Aortic smooth muscle cell (primary cell): ENCODE measurements around the gene PLOD2.

DNA sequence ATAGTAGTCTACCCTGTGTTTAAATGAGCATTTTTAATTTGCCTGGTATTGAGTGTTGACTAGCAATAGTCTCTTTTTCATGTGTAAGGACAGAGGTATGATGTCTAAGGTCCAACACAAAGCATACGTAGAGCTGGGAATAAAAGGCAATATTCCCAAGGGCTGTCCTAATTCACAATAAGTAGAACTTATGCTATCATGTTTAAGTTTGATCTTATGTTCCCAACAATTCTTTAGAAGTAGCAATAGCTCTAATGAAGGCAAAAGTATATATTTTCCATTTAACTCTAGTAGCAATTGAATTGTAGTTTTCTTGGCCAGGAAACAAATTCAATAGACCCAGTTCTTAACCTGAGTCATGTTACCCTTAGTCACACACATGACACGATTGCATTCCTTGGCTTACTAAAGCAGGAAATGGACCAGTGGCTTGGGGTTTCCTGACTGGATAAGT lies 324.0 kb downstream of the CHST2 start:
- RRBS: no CpG with 5 or more reads among the region's 2 CpGs

DNA sequence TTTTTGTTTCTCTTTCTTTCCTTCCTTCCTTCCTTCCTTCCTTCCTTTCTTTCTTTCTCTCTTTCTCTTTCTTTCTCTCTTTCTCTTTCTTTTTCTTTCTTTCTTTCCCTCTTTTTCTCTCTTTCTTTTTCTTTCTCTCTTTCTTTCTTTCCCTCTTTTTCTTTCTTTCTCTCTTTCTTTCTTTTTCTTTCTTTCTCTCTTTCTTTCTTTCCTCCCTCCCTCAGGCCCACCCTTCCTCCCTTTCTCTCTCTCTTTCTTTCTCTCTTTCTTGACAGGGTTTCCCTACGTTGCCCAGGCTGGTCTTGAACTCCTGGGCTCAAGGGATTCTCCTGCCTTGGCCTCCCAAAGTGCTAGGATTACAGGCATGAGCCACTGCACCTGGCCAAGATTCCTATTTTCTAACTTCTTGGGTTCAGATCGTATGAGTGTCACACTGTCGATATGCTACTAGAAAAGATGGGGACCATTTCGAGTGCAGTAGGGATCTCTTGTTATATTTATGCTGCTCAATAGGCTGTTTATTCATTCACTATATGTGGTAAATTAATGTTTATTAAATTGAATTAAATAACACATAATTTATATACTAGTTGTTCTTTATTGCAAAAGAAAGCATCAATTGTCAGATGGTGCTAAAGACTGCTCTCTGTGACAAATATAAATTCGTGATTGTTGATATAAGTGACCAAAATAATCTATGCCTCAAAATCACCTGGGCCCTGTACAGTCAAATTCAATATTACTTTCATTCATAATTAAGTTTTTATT lies 83.1 kb downstream of the SLC9A9 start:
- RRBS: no CpG with 5 or more reads among the region's 5 CpGs

- RRBS: 2% methylated on average over 13 of the region's 55 CpGs
These were observed 682 bp upstream of the DIPK2A start for GRCh38 chr3:143970691-143971591.

DNA sequence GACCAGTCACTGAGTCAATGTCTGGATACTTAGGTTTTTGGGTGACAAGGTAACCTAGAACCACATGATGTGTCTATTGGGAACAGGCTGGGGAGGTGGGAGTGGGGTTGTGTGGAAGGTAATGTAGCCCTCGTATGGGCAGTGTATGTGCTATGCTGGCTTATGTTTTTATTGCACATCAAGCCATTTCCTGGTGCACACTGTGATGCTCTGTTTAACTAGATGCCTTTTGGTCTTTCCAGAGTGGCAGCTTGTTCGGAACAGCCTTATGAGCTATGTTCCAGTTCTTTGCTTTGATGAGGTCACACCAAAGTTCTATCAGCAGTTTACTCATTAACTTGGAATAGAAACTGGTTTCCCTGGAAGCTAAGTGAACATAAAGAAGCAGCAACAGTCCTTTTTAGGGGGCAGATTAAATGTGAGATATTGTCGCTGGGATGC lies 133.9 kb downstream of the DIPK2A start:
- RRBS: no CpG with 5 or more reads among the region's 3 CpGs

GRCh38 chr3:144909580-144909813 lies 937.9 kb downstream of the DIPK2A start:
- RRBS: no CpG with 5 or more reads among the region's 1 CpG

GRCh38 chr3:146160839-146161716 lies at the start of gene PLOD2:
PLOD2 (minus strand) TSS chr3:146161184.
- RRBS: 2% methylated on average over 32 of the region's 87 CpGs

DNA sequence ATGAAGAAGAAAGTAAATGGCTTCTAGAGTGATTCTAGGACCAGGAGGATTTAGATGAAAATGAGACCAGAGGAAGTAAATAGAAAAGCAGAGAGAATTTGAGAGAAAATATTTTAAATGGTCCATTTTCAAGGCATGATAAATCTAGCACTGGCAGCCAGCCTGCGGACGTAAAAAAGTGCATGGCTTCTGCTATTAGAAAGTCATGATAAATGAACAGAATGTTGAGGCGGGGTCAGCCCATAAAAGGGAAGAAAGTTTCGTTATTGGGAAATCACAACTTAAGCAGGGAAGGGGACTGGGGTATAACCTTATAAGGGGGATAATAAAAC lies 88.3 kb upstream of the PLSCR4 start:
- RRBS: no CpG with 5 or more reads among the region's 4 CpGs

- RRBS: no CpG with 5 or more reads among the region's 21 CpGs
These were observed 35.2 kb downstream of the ZIC4 start for GRCh38 chr3:147370895-147371832.

DNA sequence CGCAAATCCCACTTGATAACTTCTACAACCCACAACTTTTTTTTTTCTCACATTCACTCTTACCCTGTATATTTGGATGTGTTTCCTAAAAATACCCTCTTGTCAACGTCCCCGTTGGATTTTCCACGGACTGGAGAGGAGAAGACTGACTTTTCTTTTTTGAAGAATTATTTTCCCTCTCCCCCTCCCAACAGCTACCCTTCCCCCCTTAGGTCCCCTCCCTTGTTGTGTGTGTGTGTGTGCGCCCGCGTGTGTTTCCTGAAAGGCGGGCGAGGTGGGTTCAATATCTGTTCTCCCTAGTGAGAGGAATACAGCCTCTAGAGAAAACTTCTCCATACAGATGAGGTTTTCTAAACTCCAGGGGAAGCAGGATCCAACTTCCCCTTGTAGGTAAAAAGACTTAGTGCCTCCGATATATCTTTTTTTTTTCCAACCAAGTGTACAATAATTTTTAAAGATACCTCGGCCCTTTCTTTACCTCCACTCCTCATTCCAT lies 335 bp upstream of the ZIC4 start:
- RRBS: no CpG with 5 or more reads among the region's 11 CpGs

GRCh38 chr3:148079167-148079597 lies 618.5 kb upstream of the AGTR1 start:
- RRBS: no CpG with 5 or more reads among the region's 3 CpGs

- RRBS: no CpG with 5 or more reads among the region's 3 CpGs
These were observed 96.8 kb upstream of the AGTR1 start for GRCh38 chr3:148600834-148601432.

DNA sequence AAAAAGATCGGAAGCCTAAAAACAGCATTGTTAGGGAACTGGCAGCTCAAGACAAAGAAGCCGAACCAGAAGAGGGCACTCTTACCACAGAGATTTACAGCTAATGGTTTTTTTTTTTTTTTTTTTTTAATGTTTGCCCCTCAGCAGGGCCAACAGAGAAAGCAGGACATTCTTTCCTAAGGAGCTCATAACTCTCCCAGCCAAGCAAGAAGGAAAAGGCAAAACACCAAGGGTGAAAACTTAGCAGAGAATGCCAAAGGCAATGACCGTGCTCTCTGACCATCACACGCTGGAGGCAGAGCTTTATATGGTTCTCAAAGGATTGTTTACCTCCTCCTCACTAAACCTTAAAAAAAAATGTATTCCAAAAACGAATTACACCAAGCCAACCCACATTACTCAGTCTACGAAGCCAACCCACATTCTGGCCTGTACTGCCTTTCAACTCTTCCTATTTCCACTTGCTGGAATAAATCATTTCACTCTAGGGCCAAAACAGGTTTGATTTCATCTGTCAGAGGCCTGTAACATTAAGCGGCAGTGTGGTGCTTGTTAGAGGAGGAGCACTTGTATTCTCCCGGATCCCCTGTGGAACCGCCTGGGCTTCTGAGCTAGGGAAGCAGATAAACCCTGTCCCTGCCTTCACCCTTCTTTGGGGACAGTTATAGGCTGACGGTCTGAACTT lies 35.6 kb upstream of the GYG1 start:
- RRBS: no CpG with 5 or more reads among the region's 10 CpGs

DNA sequence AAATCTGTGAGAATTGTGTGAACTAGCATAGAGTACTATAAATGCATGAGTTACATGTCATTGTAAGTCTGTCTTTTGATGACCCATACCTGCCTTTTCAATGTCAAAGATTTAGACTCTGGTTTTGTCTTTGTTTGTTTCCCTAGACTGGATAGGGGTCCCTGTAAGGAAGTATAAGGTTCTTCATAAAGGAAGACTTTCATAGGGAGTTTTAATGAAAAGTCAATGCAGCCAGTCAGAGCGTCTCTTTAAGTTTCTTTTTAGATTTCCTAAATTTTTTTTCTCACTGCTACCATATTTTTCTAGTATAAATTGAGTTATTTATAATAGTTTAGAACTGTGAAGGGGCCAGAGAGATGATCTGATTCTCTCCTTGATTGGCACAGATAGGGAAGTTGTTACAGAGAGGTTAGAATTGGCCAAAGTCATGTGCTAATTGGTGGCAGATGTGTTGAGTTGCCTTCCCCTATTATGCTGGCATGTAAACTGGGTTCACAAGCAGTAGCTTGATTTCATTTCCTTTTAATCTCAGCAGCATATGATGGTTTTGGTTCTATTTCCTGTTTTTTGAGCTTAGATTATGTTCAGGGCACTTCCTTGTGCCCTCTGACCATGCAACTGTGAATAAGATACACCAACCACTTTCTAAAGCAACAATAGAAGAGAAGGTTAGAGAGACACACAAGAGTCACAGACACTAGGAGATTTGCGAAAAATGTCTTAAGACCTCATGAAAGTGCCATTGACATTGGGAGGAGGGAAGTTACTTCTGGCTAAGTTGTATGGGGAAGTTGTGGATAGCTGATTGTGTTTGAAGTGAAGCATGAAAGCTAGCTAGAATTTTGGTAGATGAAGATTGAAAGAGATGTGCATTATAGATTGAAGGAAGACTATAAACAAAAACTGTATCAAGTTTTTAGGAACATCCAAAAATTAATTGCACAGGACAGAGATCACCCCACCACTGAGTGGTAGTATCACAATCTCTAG lies 16.5 kb downstream of the HPS3 start:
- RRBS: no CpG with 5 or more reads among the region's 2 CpGs

DNA sequence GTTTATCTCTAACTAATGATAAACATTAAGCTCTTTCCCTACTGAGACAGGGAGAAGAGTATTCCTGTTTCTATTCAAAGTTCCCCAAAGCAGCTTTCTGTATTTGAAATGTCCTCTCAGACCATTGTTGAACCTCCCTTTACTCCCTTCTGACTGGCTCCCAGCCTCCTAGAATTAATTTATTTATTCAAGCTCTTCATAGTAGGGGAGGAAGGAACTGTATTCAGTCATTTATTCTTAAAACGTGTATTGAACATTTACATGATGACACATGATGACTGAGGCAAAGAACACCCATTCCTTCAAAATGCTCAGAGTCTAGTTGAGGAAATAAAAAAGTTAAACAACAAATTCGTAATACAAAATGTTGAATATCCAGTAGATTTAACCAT lies 7.2 kb upstream of the TM4SF18 start:
- RRBS: no CpG with 5 or more reads among the region's 2 CpGs

GRCh38 chr3:149473758-149474146 lies 745 bp upstream of the TM4SF4 start:
- RRBS: no CpG with 5 or more reads among the region's 3 CpGs

- RRBS: no CpG with 5 or more reads among the region's 11 CpGs
These were observed 5.2 kb downstream of the TM4SF4 start for GRCh38 chr3:149479451-149480266.

- RRBS: no CpG with 5 or more reads among the region's 15 CpGs
These were observed 33.3 kb downstream of the TM4SF4 start for GRCh38 chr3:149507448-149508580.

- RRBS: no CpG with 5 or more reads among the region's 4 CpGs
These were observed 79.6 kb downstream of the TM4SF4 start for GRCh38 chr3:149554058-149554584.

- RRBS: 6% methylated on average over 1 of the region's 10 CpGs
These were observed 76.1 kb downstream of the WWTR1 start for GRCh38 chr3:149581456-149582369.

DNA sequence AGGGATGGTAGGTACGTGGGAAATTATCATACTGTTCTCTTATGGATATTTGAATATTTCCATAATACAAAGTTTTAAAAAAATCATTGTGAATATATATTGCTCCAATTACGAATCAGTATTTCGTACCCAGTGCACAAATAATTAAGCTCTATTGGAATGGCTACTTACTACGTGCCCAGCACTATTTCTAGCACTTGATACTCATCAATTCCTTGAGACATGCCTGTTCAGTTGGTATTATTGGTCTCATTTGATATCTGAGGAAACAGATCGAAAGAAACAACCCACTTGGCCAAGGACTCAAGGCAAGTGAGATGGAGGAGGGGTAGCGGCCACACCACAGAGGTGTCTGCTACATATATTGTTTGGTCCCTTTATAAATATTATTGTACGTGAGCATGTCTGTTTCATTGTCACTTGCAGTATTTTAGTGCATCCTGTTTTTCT lies 42.3 kb downstream of the WWTR1 start:
- RRBS: no CpG with 5 or more reads among the region's 7 CpGs